ENCODE measurements around a stretch of chr16.

DNA sequence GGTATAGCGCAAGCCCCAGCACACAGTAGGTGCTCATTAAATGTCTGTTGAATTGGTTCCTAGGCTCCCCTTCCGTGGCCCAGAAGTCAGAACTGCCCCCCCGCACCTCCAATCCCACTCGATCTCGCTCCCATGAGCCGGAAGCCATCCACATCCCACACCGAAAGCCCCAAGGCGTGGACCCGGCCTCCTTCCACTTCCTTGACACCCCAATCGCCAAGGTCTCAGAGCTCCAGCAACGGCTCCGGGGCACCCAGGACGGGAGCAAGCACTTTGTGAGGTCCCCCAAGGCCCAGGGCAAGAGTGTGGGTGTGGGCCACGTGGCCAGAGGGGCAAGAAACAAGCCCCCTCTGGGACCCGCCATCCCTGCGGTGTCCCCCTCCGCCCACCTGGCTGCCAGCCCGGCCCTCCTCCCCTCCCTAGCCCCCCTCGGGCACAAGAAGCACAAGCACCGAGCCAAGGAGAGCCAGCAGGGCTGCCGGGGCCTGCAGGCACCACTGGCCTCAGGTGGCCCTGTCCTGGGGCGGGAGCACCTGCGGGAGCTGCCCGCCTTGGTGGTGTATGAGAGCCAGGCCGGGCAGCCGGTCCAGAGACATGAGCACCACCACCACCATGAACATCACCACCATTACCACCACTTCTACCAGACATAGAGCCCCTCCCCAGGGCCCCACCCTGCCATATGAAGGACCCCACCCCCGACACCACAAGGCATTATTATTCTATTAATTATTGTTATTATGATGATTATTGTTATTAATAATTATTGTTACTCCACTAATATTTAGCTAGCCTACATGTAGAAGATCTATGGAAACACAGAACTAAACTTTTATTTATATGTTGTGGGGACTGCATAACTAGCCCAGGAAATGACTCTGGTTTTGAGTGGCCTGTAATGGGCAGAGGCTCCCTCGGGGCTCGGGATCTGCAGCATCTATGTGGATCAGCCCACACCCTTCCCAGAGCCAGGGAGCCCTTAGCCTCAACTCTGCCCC lies 47.7 kb downstream of the SNX20 start:
- PRO-cap: no peak

GRCh38 chr16:50749550-50750177 lies 7.8 kb downstream of the CYLD start:
- PRO-cap: no peak

DNA sequence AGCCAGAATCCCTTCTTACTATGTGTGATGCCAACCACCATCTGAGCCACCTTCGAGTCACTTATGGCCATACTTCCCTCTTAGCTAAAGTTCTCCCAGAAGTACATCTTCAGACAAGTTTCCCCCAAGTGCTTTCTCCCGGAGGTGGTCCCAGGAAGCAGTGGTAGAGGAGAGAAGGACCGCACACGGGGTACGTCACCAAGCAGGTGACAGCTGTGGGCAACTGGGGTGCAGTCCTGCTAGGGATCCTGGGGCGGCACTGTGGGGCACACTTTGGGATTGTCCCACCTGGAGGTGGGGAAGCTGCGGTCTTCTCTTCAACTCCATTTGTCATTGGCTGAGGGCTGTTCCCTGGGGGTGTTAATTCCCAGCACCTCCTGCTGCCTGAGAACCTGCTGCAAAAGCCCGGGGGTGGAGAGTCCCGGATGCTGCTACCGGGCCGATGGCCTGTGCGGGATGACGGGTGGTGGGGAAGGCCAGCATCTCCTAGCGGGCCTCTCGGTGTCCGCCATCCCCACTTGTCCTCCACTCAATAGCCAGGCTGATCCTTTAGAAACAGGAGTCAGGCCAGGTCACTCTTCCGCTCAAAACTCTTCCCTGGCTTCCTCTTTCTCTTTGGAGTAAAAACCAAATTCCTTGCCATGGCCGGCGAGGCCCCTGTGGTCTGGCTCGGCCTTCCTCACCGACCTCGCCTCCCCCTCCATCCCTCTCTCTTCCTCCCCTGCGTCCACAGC lies 100.1 kb downstream of the CYLD start:
- PRO-cap: no peak

- PRO-cap: no peak
These were observed 100.8 kb downstream of the SALL1 start for GRCh38 chr16:51050269-51050741.

DNA sequence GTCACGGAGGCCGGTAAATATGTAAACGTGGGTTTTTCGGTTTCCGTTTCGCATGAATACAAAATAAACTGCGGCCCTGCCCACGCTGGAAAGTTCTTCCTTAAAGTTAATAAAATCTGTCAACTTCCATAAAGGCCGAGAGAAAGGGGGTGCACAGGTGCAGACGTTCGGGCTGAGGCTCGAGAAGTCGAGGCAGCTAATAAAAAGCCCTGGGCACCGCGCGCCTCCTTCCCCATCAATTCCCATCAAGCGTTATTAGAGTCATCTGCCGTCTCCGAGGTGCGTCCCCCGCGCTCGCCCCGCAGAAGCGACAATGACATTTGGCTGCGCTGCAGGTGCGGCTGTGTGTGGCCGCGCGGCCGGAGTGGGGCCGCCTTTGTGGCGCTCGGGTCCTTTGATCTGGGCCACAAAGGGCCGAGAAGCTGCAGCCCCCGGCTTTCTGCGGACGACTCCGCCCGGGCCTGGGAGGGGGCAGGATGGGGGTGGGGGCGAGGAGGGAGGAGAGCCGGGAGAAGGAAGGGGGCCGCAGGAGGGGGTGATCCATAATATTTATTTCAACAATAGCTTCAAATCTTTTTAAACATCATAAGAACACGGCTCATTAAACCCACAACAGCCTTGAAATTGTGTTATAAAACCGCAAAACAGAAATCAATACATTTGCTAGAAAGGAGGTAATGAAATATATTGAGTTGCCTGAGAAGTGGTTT lies 37.3 kb downstream of the SALL1 start:
- PRO-cap: no peak

DNA sequence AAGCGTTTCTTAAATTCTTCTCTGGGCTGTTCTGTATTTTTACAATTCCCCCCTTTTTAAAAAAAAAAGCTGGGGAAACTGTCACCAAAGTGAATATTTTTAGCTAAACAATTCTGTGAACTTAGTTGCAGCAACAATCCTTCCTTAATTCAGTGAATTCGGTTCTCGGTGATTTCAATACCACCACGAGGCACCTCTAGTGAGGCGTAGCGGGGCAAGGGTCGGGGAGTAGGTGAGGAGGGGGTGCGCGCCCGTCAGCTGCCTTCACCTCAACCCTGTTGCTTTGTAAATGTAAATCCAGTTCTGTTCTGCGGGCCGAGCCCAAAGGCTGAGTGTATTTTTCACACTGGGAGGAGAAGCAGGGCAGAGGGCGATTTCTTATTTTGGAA lies 17.4 kb downstream of the SALL1 start:
- PRO-cap: no peak

GRCh38 chr16:51153536-51154098 lies 2.5 kb upstream of the SALL1 start:
- PRO-cap: no peak

DNA sequence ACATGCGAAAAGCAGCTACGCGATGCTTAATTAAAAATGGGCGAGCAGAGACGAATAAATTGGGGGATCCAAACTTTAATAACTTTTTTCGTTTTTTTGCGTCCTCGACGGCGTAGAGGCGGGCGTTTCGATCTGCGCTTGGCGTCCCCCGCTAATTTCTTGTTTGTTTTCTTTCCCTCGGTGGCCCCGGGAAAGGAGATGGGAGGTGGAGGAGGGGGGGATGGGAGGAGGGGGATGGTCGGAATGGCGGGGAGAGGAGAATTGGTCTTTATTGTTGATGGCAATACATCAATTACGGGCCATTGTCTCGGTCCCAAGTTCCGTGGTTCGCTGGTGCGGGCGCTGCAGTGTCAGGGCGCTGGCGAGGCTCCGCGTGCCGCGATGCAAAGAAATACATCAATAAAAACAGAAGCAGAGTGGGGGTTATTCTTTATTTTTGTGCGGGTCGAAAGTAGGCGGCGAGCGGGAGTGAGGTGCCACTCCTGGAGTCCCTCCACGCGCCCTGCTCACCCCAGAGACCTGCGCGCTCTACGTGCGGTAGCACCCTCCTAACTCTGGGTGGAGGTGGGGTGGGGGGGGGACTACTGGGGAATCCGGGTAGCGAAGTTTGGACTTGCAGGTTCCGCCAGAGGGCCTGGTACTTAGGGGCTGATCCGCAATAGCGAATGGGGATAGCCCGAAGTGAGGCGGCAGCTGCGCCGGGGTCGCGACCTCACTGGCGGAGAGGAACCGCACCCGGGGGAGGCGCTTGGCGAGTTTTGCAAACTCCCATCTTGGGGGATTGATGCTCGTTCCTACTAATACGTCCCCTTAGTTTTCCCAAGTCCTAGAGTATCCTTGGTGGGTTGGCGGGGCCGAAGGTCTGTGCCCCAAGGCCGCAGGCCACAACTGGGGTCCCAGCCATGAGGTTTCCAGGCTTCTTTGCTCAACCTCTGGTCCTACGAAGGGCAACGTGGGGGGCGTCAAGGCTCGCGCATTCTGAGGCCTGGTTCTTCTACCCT lies 3.3 kb upstream of the SALL1 start:
- PRO-cap: no peak

DNA sequence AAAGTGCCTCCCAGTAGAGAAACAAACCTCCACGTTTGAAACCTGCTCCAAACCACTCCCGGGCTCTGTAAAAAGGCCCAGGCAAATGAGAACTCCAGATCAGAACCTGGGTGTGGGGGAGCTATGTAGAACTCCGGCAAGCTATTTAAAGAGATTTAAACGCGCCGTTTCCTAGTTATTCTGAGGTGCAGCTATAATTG lies 92.8 kb upstream of the SALL1 start:
- PRO-cap: no peak

GRCh38 chr16:51359134-51360154 lies 208.4 kb upstream of the SALL1 start:
- PRO-cap: no peak

- PRO-cap: no peak
These were observed 253.2 kb upstream of the SALL1 start for GRCh38 chr16:51404164-51404731.

- PRO-cap: no peak
These were observed 280.5 kb upstream of the SALL1 start for GRCh38 chr16:51431194-51432274.

GRCh38 chr16:51880569-51881228 lies 666.2 kb downstream of the TOX3 start:
- PRO-cap: no peak

DNA sequence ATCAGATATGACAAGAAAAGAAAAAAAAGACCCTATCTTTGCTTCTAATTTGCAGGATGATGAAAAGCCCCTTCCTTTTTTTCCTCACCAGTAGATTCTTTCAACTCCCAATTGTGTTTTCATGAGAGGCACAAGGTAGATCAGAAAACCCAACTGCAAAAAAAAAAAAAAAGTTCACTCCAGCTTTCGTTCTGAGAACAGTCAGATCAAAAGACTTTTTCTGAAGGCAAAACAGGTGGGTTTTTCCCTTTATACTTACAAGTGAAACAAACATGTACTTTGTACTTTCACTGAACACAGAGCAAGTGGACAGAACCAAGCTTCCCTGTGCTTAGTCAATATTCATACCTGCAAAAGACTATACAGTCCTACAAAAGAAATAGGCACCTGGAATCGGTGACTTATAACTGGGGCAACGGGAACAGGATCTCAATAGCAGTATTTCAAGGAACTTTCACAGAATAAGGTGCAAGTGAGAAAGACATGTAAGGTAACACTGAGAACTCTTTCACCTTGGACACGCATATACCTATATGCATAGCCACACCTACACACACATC lies 54.1 kb downstream of the TOX3 start:
- PRO-cap: no peak

DNA sequence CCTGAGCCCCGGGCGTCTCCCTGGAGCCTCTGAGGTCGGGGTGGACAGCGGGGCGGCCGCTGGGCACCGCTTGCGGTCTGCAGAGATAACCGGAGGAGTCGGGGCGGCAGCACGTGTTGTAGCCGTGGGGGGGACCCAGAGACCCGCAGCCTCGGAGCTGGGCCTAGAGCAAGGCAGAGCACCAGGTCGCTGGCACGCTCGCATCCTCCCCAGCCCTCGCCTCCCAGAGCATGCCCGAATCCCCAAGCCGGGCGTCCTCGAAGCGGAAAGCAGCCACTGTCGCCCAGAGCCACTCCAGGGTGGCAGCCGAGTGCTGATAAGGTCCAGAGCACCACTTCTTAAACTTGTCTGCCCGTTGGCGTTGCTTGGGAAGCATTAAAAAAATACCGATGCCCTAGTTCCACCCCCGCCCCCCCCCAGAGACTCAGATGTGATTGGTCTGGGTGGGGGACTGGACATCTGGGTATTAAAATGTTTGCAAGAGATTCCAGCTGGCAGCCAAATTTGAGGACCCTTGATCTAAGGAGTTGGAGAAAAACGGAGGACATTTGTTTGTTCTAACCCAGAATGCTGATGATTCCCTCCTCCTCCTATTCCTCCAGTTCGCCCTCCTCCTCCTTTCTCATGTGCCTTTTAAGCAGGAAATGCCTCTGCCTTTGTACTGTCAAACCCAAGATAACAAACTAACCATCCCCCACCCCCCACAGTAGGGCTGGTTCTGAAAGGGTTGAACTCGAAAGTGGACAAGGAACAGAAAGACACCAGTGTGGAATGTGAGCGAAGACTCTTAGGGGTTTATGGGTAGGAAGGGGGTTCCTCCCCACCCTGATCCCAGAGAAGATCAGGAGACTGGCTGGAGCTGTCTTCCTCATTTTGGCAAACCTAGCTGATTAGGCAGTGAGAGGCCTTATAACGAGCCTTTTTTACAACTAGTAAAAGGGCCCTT lies 568 bp downstream of the CHD9 start:
- PRO-cap: bidirectional peak, plus-strand start at position 485 of the sequence, minus-strand start at position 312 of the sequence

GRCh38 chr16:53372821-53374082 lies 61.0 kb upstream of the RBL2 start:
- PRO-cap: no peak

DNA sequence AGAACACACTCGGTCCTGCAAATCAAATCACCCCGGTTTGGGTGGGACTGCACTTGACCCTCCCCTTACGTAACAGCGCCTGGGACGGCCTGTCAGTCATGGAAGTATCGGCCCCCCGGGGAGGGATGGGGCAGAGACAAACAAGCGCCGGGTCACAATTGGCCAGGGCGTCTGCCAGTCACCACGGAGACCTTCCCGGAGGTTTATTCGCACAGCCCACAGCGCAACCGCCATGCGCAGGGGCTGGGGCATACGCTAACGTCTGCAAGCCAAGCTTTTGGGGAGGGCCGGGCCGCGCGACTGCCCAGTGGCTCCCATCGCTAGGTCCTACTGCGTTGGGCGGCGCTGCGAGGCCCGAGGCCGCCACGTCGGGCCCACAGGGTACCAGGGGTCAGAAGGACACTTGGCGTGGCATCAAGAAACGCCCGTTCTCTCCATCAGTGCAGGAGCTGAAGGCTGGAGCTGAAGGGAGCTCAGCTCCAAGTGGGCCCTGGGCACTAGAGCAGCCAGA lies 449 bp upstream of the AKTIP start:
- PRO-cap: bidirectional peak, plus-strand start at position 110 of the sequence, minus-strand start outside the sequence; unidirectional peak, plus-strand start at position 268 of the sequence; unidirectional peak, plus-strand start at position 440 of the sequence

DNA sequence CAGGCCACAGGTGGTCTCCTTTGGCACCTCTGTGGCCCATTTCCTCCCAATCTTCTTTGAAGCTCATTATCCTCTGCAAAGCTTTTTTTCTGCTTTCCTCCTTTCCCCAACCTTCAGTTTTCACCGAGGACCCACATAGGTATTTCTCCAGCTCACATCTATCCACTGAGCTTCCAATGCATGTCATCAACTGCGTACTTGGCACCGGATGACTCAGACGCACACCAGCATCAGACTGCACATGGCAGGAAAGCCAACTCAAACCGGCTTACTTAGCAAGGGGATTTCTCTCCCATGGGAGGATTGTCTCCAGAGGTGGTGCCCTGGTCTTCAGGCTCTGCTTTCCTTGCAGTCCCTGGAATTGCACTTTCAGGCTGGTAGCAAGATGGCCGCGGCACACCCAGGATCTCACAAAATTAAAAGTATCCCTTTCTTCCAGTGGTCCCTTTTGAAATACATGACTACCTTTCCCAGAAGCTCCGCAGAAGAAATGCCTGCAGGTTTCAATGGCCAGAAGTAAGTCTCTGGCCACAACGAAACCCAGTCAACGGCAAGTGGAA lies 1.7 kb upstream of the AKTIP start:
- PRO-cap: no peak

DNA sequence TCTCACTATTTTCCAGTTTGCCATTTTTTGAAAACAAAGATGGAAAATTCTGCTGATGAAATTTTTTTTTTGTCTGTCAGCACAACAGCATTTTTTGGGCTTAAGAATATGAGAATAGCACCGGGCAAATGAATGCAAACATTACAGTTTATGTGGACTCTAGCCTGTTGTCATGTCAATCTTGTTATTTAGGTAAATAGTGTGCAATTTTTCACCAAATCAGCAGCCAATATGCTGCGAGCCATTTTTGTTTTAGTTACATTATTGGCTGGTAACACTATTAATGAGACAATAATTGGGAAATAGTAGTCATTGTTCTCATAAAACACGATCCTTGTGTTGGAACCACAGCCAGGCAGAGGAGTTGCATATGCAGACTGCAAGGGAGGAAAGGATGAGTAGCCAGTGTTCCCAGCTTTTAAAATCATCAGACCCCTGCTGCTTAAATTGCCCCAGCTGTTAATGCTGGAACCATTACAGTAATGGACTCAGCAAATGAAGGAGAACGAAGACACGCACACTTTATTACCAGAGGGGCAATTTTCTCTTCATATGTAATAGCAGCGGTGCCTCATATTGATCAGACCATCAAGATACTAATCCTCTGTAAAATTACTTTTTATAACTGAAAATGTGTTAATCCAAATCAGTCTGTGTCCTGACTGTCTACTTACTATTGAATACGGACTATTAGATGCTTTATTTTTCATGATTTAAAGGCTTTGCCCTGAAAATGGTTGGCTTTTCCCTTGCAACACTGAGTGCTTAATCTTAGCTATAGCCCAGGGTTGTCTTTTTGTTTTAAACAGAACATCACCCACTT lies 10.7 kb downstream of the FTO start:
- PRO-cap: no peak

DNA sequence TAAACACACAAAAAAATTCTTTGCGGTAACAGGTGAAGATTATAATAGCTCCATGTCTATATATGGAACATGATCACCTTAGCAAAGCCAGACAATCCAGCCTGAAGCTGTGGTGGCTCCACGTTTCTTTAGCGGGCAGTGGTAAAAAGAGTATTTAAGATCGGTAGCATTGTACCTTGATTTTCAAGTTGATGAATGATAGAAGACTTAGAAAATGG lies 182.8 kb downstream of the FTO start:
- PRO-cap: no peak